ENCODE data around the genes DGCR2, SLC25A1 and SEPTIN5.

DNA sequence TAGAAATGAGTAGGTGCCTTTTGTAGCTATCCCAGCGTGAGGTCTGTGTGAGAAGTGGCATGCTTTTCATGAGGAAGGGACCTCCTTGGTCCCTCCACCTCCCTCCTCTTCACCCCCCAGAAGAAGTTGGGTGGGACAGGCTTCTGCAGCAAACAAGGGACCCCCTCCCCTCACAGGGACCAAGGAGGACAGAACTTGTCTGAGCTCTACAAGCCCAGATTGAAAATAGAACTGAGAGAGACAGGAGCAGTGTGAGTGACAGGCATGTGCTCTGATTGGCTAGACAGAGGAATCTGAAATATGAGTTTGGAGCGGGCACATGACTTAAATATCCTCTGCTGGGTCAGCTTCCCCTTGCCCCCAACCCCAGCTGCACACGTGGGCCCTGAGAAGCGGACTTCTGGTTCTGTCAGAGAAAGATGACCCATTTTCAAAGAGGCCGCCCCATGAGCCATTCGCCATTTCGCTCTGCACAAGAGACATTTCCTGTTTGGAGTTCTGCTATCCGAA lies 5.2 kb downstream of the TUBA8 start:
- CAGE, long polyA plus RNA, result no peak
- RRBS, result no CpG with 5 or more reads among the region's 8 CpGs

GRCh38 chr22:19036709-19037712 lies 85.2 kb downstream of the DGCR2 start:
- CAGE, long polyA plus RNA, result no peak
- RRBS, result 71% methylated on average over 3 of the region's 23 CpGs

- CAGE, long polyA plus RNA, result no peak
- RRBS, result 7% methylated on average over 2 of the region's 106 CpGs
These were observed at the start of gene DGCR2 for GRCh38 chr22:19121350-19122513. Gene DGCR2 (minus strand): TSS chr22:19122412.

DNA sequence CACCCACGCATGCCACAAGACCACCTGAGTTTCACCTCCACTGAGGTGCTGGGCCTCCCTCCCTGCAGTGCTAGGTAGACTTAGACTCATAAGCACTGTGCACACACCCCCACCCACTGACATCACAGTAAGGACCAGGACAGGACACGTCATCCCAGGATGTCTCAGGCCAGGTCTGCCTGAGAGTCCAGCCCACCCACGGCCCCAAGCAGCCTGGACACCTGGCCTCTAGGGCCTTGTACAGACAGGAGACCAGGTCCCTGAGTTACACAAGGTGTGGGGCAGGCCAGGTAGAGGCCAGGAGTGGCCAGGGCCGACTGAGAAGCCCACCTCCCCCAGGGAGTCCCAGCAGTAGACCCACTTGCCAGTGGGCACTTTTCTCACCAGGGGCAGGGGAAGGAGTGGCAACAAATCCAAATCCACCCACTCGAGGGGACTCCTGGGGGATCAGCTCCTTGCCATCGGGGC lies 6.6 kb downstream of the ESS2 start:
- CAGE, long polyA plus RNA, result no peak
- RRBS, result no CpG with 5 or more reads among the region's 6 CpGs

DNA sequence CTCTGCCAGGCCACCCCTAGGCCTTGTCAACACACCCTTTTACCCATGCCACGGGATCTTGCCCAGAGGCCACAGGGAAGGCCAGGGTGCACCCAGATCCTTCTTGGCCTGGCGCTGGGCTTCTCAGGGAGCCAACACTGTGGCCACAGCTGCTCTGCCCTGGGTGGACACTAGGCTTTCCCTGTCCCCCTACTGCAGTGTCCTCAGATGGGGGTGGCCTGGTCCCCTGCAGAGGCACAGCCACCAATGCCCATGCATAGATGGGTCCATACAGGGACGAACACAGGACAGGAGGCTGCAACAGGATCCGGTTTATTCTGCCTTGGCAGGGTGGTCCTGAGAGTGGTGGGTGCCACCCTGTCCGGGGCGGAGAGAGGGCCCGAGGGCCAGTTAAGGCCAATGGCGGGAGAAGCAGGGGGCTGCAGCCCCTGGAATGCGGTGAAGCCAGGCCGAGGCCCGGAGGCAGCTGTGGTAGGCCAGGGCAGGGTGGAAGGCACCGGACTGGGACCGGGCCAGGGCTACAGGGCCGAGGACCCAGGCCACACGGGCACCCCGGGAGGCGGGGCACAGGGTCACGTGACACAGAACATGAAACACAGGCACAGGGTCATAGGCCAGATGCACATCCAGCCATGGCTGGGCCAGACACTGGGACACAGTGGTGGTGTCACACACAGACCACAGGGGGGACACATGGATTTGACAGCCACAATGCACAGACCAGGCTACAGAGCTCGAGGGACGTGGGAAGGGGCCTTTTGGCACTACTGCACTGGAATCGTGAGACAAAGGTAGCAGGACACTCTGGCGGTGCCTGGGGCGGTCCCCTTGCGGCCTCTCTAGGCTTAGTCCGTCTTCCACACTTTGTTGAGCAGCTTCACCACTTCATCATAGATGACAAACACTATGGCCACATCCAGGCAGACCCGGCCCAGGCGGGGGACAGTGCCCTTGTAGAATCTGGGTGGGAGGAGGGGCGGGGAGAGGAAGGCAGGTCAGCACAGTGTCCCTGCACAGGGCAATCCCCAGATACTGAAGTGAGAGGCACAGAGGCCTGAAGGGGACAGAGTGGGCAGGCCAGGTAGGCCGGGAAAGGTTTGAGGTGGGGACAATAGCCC lies 2.9 kb downstream of the SLC25A1 start:
- CAGE, long polyA plus RNA, result no peak
- RRBS, result 66% methylated on average over 11 of the region's 29 CpGs

DNA sequence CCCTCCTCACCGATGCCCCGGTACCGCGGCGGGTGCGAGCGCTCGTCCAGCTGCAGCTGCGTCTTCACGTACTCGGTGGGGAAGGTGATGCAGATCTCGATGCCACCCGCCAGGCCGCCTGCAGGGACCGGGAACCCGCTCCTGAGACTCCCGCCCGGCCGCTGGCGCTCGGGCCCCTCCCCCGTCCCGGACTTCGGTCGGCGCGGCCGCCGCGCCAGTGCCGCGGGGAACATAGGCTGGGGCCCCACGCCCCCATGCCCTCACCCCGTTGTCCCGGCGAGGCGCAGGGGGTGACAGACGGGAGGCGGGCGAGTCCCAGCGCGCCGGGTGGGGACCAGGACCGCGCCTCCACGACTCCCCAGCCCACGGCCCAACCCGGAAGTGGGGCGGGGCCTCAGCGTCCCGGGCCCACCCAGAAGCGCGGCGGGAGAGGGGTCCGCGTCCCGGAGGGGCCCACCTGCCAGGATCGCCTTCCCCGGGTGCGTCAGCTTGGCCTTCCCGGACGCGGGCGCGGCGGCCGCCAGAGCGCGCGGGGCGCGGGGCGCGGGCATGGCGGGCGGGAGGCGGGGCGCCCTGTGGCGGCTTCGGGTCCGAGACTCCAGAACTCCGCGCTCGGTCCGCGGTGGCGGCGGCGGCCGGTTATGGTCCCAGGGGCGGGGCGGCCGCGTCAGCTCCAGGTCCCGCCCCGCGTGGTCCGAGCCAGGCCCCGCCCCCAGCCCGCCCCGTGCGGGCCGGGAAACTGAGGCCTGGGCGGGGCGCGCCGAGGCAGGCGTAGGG lies at the start of gene SLC25A1:
Gene SLC25A1 (minus strand): TSS at position 614 of the 777 bp plus-strand sequence.
- CAGE, long polyA plus RNA, result no peak
- RRBS, result under 1% methylated on average over 41 of the region's 108 CpGs

DNA sequence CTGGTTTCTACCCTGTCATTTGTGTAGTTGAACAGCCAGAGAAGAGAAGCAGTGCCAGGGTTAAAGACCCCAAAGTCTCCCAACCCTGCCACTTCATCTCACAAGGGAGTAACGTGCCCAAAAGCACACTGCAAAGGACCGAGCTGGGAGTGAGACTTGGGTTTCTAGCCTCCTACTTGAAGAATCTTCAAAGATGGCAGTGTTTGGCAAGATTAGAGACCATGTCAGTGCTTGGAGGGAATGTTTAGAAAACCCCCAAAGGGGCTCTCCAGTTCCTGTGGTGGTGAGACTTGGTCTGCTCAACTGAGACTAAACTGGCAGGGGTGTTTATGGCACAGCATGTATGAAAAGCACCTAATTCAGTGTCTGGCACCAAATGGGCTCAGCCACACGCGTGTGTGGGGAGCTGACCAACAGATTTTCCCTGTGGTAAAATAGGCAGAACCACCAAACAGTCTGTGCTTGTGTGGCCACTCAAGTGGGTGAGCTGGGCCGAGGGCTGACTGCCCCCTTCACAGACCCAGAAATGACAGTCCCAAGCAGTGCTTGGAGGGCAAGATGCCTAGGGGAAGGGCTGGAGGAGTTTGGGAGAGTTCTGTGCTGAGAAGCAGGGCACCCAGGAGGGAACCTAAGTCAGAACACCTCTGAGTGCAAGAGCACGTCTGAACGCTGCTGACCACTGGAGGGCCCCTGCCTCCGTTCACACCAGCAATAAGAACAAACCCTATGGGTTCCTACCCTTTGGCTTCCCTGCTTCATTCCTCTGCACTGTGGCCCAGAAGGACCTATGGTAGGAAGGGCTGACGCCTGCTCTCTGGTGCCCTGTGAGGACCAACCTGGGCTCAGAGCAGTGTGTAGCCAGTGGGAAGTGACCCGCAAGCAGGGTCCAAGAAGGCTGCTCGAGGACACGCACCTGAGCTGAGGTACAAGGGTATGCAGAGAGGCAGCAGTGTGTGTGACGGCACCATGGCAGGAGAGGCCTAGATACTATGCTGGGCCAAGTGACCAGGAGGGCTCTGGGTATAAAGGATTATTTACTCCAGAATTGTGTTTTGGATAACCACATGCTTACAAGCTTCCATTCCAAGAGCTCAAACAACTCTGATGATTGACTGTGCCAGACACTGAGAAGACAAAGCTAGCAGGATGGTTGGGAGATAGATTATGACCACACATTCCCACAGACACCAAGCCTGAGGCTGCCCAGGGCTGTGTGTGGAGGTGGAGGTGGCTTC lies 68.6 kb upstream of the CLTCL1 start:
- CAGE, long polyA plus RNA, result no peak
- RRBS, result no CpG with 5 or more reads among the region's 13 CpGs

DNA sequence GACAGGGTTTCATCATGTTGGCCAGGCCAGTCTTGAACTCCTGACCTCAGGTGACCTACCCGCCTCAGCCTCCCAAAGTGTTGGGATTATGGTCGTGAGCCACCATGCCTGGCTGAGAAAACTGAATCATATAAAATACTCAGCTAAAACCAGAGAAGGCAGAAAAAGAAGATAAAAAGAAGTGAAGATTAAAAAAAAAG lies 68.9 kb downstream of the HIRA start:
- CAGE, long polyA plus RNA, result no peak
- RRBS, result no CpG with 5 or more reads among the region's 2 CpGs

DNA sequence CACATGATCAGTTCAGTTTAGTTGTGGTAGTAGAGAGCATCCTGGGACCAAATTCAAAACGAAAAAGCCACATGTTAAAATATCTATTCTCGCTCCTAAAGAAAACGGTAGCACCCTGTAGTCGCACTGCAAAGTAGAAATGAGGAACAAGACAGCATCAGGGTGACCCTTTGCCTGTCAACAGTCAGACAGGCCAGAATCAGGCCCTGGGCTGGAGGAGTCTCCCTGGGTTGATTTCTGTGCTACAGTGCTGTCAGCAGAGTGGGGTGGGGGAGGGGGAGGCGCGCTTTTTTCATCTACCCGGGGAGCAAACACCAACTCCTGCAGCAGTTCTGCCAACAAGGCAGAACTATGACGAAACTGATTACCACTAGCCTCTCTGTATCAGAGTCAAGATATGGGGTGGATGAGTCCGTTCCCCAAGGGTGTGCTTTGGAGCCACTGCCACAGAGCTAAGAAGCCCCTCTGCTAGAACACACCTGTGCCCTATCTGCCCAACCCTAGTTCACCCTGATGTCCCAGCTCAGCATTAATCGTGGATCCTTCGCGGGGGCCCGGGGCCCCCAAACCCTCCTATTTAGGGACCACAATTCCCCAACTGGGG lies 1.1 kb downstream of the HIRA start:
- CAGE, long polyA plus RNA, result no peak
- RRBS, result no CpG with 5 or more reads among the region's 13 CpGs

DNA sequence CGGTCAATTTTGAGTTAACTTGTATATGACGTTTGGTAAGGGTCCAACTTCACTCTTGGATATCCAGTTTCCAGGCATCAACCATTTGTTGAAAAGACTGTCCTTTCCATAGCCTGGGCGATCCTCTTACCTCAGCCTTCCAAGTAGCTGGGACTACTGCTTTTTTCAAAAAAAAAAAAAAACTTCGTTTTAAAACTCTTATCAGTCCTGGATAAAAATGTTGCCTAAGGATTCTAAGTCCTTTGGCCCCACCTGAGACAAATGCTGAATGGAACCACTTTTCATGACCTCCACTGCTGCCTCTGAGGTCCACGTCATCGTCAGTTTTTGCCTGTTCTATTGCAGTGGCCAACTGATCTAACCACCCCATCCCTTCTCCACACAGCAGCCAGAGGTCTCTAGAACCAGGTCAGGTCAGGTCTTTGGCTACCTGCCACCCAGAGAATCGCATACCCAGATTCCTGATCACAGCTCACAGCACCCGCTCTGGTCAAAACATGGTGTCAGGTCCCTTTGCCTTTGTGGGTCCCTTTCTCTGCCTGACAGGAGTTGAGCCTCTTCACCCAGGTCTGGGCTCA lies 7.2 kb downstream of the C22orf39 start:
- CAGE, long polyA plus RNA, result no peak
- RRBS, result no CpG with 5 or more reads among the region's 8 CpGs

DNA sequence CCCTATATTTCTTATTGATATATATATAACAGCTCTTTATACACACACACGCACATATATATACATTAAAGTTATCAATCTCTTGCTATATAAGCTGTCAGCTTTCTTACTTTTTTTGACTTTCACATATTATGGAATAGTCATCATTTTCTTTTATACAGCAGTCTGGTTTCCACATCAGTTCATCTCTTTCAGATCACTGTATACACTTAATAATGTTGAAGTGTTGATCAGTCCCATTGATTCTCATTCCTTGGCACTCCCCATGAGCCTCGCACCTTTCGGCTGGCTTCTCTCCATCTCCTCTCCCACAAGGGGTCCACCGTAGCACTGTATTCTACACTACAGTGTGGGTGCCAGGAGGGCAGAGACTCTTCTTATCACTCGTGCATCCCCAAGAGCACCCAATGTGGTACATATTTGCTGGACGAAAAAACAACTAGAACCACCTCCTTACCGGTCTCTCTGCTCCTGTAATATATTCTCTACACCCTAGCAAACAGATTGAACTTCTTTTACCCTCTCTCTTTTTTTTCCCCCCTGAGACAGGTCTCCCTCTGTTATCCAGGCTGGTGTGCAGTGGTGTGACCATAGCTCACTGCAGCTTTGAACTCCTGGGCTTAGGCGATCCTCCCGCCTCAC lies 1.2 kb downstream of the C22orf39 start:
- CAGE, long polyA plus RNA, result no peak
- RRBS, result no CpG with 5 or more reads among the region's 9 CpGs

DNA sequence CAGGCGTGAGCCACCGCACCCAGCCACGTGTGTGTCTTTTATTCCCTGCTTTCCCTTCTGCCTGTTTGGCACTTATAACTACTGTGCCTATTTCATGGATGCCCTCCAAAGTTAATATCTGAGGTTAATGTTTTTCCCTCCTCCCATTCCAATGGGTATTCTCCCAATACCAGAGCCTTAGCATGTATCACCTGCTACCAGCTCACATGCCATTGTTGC lies 19.5 kb upstream of the CLDN5 start:
- CAGE, long polyA plus RNA, result no peak
- RRBS, result no CpG with 5 or more reads among the region's 3 CpGs

DNA sequence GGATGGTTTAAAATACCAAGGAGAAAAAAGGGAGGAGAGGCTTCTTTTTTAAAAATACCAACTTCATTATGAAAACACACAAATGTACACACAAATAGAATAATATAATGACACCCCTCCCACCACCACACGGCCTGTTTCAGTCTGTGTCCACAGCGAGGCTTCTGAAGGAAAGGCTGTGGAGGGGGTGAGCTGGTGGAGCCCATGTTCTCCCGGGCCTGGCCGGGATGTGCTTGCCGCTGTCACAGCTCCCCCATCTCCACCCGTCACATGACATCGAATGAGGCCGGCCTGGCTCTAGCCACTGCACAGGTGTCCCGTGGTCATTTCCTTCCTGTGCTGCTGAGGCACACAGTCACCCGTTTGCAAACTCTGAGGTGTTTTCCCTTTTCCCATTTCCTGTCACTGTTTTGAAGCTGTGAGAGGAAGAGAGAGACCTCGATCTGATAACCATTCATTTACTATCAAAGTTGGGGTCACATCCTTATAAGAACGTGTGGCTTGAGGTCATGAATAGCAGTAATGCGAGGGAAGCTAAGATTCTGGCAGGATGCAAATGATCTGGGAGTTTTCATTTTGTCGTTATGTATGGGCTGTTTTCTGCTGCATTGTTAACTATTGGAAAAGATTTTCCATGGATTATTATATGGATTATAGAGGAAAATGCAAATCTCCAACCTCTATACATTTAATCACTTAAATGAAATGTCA lies 55.7 kb upstream of the CLDN5 start:
- CAGE, long polyA plus RNA, result no peak
- RRBS, result 32% methylated on average over 5 of the region's 14 CpGs

- CAGE, long polyA plus RNA, result no peak
- RRBS, result no CpG with 5 or more reads among the region's 1 CpG
These were observed 79.4 kb upstream of the CLDN5 start for GRCh38 chr22:19603591-19603993.

GRCh38 chr22:19713863-19714996 lies at the start of gene SEPTIN5:
Gene SEPTIN5 (plus strand): TSS chr22:19714503.
- CAGE, long polyA plus RNA, result no peak
- RRBS, result 2% methylated on average over 88 of the region's 136 CpGs

GRCh38 chr22:19749861-19750338 lies 10.7 kb upstream of the TBX1 start:
- CAGE, long polyA plus RNA, result no peak
- RRBS, result no CpG with 5 or more reads among the region's 12 CpGs

DNA sequence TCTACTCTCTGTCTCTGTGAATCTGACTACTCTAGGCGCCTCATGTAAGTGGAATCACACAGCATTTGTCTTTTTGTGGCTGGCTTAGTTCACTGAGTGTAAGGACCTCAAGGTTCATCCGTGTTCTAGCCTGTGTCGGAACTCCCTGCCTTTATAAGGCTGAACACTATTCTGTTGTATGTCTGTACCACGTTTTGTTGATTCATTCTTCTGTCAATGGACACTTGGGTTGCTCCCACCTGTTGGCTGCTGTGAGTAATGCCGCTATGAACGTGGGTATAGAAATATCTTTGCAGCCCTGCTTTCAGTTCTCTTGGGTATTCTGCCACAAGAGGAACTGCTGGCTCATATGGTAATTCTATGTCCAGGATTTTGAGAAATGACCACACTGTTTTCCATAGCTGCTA lies 19.7 kb downstream of the TBX1 start:
- CAGE, long polyA plus RNA, result no peak
- RRBS, result no CpG with 5 or more reads among the region's 6 CpGs

GRCh38 chr22:19844003-19845079 lies 10.3 kb downstream of the GNB1L start:
- CAGE, long polyA plus RNA, result no peak
- RRBS, result no CpG with 5 or more reads among the region's 28 CpGs

DNA sequence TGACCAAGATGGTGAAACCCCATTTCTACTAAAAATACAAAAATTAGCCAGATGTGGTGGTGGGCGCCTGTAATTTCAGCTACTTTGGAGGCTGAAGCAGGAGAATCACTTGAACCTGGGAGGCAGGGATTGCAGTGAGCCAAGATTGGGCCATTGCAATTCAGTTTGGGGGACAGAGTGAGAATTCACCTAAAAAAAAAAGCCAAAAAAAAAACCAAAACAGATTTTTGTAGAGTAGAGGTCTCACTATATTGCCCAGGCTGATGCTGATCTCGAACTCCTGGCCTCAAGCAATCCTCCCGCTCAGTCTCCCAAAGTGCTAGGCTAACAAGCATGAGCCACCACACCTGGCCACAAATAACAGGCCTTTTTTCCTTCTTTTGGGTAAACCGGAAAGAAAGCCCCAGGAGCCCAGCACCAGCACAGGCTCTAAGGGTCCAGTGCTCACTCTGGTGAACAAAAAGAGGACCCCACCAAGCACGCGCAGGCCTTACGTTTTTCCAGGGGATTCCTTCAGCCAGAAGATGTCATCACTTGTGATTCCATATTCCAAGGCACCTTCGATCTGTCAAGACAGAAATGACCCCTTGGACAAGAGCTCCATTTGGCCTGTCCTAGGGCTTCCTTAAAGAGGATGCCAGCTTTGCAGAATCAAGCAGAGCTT lies 30.6 kb upstream of the COMT start:
- CAGE, long polyA plus RNA, result no peak
- RRBS, result no CpG with 5 or more reads among the region's 8 CpGs

GRCh38 chr22:19935683-19936396 lies 5.7 kb upstream of the COMT start:
- CAGE, long polyA plus RNA, result no peak
- RRBS, result no CpG with 5 or more reads among the region's 18 CpGs